Mesenchymal stem cell of adipose (primary cell): ENCODE results near the genes ABCG1, TFF3 and U2AF1.

GRCh38 chr21:42218413-42219623 lies at the start of gene ABCG1:
Gene ABCG1, plus strand, starts transcription at chr21:42219140.
- CAGE, long polyA plus RNA: no peak

DNA sequence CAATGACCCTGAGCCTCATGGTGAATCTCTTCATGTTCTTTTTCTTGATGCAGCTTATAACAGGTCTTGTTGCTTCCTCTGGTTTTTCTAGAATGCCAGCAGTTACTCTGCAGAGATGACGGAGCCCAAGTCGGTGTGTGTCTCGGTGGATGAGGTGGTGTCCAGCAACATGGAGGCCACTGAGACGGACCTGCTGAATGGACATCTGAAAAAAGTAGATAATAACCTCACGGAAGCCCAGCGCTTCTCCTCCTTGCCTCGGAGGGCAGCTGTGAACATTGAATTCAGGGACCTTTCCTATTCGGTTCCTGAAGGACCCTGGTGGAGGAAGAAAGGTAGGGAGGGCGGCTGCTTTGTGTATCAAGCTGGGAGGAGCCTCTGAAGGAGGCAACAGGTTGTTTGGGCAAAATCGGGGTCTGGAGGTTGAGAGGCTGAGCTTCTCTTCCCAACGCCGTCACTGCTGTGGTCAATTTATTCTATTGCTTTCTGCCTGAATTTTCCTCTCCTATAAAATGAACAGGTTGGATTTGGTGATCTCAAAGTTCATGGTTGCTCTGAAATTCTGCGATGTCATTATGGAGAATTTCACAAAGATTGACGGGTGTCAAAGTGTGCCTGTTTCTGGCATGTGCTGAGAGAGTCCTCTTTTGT lies 6.8 kb downstream of the ABCG1 start:
- CAGE, long polyA plus RNA: no peak

DNA sequence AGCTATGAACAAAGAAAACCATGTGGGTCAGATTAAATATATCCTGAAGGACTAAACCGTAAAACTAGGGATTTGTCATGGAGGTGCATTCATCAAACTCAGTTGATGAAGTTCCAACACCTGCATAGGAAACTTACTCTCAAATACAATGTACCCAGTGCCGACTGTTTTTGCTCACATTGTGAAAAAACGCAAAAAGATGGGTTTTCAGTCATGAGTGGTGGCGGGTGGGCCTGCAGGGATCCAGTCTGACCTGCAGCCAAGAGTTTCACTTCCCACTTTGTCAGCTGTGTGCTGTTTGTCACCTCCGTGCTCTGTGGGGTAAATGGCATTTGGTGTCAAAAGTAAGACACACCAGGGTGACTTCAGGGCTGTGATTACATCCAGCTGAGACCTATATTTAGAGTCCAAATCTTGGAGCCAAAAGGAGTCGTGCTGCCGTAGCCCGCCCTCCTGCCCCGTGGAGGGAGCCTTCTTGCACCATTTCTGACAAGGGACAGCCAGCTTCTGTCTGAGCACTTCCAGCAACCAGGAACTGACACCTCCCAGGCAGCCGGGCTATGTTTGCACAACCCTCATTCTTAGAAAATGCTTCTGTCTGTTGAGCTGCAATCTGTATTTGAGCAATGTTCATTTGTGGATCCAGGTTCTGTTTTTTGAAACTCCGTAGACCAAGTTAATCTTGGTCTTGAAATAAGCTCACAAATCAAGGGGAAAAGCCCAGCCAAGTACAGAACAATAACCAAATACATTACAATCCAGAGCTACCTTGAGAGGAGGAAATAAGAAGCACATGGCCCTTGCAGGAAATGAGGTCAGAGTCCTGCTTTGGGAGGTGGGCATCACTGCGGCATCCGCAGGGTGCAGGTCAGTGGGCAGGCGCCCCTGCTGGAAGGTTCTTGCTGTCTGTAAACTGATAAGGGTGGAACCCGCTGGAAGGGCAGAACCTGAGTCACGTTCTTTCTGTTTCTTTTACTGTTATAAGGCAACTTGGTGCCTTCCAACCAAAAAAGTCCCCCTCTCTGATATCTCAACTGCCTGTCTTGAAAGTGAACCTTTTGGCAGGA lies 14.3 kb downstream of the ABCG1 start:
- CAGE, long polyA plus RNA: no peak

- CAGE, long polyA plus RNA: no peak
Observed at GRCh38 chr21:42242063-42242482, 23.1 kb downstream of the ABCG1 start.

GRCh38 chr21:42292129-42292797 lies 22.9 kb downstream of the TFF3 start:
- CAGE, long polyA plus RNA: no peak

DNA sequence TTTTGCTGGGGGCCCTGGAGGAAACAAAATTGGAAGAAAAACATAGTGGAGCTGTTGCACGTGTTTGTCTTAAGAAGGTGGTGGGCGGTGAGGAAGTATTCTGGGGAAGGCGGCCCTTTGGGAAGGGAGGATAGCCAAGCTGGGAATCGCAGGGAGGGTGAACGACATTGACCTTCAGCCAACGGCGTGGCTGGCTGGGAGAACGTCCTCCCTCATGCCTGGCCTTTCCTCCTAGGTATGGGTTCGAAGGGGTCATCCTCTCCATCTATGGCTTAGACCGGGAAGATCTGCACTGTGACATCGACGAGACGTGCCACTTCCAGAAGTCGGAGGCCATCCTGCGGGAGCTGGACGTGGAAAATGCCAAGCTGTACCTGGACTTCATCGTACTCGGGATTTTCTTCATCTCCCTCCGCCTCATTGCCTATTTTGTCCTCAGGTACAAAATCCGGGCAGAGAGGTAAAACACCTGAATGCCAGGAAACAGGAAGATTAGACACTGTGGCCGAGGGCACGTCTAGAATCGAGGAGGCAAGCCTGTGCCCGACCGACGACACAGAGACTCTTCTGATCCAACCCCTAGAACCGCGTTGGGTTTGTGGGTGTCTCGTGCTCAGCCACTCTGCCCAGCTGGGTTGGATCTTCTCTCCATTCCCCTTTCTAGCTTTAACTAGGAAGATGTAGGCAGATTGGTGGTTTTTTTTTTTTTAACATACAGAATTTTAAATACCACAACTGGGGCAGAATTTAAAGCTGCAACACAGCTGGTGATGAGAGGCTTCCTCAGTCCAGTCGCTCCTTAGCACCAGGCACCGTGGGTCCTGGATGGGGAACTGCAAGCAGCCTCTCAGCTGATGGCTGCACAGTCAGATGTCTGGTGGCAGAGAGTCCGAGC lies 19.0 kb downstream of the TFF3 start:
- CAGE, long polyA plus RNA: no peak

GRCh38 chr21:42315222-42316058 lies at the start of gene TFF3:
Gene TFF3, minus strand, starts transcription at chr21:42315409.
- CAGE, long polyA plus RNA: no peak

DNA sequence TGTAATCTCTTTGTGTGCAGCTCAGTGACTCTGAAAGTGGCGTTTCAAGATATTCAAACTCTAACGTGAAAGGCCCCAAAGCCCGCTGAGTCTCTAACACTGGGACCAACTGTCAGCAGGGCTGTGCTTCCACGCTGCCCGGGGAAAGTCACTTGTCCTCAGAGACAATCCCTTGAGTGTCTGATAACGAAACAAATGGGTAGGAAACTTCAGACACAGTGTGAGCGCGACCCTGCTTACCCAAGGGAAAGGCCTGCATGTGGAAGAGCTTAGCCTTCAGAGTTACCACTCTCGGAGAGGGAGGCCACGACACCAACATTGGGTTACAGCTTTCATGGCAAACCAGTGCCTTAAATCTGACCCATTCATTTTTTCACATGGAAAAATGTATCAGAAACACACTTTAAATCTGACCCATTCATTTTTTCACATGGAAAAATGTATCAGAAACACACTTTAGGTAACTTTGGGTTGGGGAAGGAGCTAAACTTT lies 934 bp downstream of the UBASH3A start:
- CAGE, long polyA plus RNA: no peak

GRCh38 chr21:42523862-42524317 lies 10.2 kb downstream of the SLC37A1 start:
- CAGE, long polyA plus RNA: no peak

- CAGE, long polyA plus RNA: no peak
Observed at GRCh38 chr21:42581738-42582680, 68.4 kb downstream of the SLC37A1 start.

- CAGE, long polyA plus RNA: no peak
Observed at GRCh38 chr21:42593136-42593730, 60.2 kb upstream of the PDE9A start.

- CAGE, long polyA plus RNA: no peak
Observed at GRCh38 chr21:42719982-42720189, 66.5 kb downstream of the PDE9A start.

GRCh38 chr21:42955688-42956127 lies 18.7 kb upstream of the PKNOX1 start:
- CAGE, long polyA plus RNA: no peak

GRCh38 chr21:43031108-43031828 lies 44.4 kb downstream of the CBS start:
- CAGE, long polyA plus RNA: no peak

GRCh38 chr21:43107471-43107670 lies at the start of gene U2AF1:
Gene U2AF1, minus strand, starts transcription at chr21:43107570.
- CAGE, long polyA plus RNA: no peak

DNA sequence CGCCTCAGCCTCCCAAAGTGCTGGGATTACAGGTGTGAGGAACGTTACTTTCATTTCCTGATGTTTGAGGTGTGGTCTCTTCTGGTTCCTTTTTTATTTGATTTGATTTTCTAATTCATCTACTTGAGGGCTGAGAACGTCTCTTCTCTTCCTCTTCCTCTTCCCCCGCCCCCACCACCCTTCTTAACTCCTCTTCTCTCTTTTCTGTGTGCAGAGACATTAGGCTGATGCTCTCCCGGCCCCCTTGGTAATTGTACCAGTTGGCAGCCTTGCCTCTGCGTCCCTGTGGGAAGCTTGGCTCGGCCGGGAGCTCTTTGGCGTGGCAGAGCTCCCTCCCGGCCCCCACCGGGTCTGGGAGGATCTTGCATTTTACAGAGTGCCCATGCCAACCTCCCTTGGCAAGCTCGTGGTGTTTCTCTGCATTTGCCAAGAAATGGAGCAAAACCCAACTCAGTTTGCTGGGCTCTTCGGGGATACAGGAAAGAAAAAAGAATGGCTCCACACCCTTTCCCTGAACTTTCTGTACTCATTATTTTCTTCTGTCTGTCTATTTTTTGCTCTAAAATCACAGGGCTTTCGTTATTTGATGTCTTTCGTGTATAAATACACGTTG lies 20.0 kb downstream of the CRYAA start:
- CAGE, long polyA plus RNA: no peak

DNA sequence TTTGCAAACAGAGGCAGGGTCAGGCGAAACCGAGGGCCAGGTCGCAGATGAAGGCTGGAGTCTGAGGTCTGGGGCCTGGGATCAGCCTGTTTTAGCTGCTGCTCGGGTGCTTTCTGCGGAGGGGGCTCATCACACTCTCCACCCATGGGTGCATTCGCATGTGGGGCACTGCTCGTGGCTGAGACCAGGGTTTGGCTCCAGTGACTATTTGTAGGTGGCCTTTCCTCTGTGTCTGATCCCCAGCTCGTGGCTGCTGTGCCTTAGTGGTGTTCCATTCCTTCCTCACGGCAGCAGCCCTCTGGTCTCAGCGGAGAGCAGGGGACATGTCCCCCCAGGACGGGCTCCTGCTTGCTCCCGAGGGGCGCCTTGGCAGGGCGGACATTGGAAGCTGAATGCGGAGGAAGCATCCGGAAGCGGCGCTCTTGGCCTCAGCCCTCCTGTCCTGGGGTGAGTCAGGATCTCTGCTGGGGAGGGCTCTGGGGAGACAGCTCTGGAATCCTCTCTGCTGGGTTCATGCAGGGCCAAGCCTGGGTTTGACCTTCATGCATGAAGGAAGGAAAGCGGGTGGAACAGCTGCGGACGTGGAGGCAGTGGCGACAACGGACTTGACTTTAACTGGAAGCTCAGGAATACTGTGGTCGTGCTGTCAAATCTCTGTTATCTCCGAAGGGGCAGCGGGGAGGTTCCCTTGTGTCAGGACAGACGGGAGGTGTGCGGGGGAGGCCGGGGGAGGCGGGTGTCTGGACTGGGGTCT lies 26.2 kb downstream of the CRYAA start:
- CAGE, long polyA plus RNA: no peak

DNA sequence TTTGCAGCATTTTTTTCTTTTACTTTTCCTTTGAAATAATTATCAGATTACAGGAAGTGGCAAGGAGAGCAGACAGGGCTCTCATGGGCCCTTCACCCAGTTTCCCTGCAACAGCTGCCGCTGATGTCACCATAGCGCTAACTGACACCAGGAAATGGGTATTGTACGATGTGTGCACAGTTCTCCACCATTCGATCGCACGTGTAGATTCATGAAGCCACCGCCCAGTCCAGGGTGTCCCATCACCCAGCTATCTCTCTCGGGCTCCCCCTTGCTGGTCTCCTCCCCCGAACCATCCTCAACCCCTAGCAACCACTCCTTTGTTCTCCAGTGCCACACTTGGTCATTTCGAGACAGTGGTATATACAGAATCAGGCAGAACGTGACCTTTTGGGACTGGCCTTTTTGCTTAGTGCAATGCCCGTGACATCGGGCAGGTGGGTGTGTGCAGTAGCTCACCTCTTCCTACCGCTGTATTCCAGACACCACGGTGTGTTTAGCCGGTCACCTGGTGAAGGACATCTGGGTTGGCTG lies 118.4 kb downstream of the CRYAA start:
- CAGE, long polyA plus RNA: no peak

DNA sequence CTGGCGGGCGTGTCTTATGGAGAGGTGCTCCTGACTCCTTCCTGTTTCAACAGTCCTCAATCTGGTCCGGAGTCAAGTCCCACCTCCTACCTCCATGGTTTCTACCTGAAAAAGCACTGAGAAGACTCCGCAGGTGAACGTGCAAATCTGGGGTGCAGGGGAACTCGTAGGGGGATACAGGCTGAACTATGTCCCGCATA lies 123.1 kb downstream of the SIK1 start:
- CAGE, long polyA plus RNA: no peak

DNA sequence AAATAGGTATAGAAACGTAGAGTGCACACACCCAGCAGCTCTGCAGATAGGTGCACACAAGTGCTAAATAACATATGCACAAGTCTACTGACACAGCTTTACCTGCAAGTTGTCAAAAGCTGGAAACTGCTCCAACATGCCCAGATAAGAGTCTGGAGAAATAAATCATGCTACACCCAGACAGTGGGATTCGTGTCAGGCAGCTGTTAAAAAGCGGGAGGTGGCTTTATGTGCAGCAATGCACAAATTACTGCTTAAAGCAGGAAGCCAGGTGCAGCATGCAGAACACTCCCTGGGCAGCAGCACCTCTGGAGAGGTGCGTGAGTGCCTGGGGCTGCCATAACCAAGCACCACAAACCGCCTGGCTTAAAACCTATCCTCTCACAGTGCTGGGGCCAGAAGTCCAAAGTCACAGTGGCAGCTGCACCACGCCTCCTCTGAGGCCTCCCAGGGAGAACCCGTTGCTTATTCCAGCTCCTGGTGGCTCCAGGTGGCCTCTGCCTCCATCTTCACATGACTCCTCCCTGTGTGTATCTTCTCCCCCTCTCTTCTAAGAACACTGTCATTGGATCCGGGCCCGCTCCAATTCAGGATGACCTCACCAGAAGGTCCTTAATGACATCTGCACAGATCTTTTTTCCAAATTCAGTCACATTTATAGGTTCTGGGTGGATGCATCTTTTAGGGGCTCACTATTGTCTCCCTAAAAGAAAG lies 115.6 kb downstream of the SIK1 start:
- CAGE, long polyA plus RNA: no peak